Myometrial cell (primary cell): Measurements from ENCODE around the gene PRIM2.

GRCh38 chr6:56515343-56515865 lies 268.0 kb upstream of the COL21A1 start:
- RAMPAGE, long total RNA: no peak

- RAMPAGE, long total RNA: no peak
These were observed 301.0 kb downstream of the DST start for GRCh38 chr6:56653670-56653967.

DNA sequence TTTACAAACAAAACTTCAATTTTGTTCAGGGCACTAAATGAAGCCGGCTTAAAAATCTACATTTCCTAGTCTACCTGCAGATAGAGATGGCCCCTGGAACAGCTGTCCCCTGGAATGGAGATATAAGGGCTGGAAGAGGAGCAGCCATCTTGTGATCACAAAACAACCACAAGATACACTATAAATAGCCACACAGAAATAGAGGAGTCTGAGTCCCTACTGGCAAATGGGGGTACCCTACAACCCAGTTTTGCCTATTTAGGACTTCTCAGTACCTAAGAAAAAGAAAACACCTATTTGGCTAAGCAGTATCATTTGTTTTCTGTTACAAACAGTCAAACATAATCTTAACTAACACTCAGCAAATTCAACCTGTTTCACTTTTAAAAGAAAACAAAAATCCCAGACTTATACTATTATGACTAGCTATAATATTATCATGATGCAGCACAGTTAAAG lies 115.6 kb downstream of the DST start:
- RAMPAGE, long total RNA: no peak

DNA sequence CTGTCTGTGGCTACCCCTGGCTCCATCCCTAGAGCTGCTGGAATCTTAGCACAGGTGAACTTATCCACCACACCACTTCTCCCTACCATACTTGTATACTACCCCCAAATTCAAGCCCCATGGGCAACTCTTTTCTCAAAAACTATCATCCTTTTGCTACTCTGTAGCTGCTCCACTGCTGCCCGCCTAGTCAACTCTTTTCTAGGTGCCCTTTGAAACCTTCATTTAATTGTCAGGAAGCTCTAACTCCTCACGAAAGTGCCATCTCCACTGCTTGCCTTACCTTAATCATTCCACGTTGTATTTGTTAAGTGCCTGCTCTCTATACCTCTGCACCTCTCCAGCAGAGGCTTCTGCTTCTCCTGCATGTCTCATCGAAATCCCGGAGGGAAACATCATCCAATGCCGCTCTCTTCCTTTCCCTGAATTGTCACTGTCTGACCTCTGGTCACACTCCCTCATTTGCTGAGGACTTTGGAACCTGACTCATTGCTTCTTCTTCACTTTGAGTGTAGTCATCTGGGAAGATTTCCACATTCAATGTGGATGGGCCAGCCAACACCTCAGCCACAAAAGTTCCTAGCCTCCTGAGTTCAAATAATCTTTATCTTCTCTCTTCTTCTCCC lies 78.8 kb downstream of the DST start:
- RAMPAGE, long total RNA: no peak

DNA sequence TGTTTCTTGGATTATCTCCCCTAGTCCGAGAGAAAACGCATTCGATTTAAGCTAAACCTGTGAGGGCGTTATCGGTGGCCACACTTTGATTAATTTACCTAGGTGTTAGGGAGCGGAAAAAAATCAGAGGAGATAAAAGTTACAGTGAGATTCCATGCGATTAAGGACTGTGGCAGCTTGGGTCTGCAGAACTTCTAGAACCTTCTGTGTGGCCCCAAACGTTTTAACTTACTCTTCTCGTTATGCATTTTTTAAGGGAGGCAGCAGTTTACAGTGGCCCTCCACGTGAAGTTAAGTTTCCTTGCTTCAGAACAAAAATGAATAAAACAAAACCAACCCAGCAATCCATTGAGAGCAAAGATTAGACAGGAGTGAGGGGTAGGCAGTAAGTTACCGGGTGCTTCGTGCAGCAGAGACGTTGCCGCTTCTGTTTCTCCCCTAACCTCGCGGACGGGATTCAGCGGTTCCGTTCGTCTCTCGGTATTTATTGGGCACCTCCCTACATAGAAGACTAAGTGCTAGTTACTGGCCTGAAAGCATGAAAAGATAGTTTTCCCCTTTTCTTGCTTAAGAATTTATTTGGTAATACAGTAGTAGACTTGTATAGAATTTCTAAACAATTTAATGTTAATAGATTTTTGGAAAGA lies 979 bp downstream of the BAG2 start:
- RAMPAGE, long total RNA: no peak

- RAMPAGE, long total RNA: no peak
These were observed 16.5 kb downstream of the BAG2 start for GRCh38 chr6:57188286-57189382.

DNA sequence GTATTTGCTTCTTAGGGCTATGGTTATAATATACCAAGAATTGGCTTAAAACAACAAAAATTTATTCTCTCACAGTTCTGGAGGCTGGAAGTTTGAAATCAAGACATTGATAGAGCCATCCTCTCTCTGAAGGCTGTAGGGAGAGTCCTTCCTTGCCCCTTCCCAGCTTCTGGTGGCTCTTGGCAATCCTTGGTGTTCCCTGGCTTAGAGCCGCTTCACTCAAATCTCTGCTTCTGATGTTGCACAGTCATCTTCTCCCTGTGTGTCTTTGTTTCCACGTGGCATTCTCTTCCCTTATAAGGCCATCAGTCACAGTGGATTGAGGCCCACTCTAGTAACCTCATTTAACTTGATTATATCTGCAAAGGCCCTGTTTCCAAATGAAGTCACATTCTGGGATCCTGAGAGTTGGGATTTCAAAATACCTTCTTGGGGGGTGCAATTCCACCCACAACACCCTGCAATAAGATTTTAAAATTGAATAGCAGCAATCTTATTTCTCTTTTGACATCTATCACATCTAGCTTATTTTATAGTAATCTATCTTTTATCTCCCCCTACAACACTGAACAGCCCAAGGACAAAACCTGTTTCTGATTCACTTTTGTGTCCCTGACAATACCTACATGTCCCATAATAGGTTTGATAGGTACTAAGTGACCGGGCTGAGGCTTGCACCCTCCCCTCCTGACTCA lies 41.3 kb upstream of the RAB23 start:
- RAMPAGE, long total RNA: no peak

GRCh38 chr6:57317277-57317942 lies at the start of gene PRIM2:
PRIM2 (plus strand) TSS chr6:57317630.
- RAMPAGE, long total RNA: no peak

- RAMPAGE, long total RNA: no peak
These were observed 103.1 kb downstream of the PRIM2 start for GRCh38 chr6:57420369-57421105.

- RAMPAGE, long total RNA: no peak
These were observed 1663.9 kb downstream of the KHDRBS2 start for GRCh38 chr6:60622108-60622532.

DNA sequence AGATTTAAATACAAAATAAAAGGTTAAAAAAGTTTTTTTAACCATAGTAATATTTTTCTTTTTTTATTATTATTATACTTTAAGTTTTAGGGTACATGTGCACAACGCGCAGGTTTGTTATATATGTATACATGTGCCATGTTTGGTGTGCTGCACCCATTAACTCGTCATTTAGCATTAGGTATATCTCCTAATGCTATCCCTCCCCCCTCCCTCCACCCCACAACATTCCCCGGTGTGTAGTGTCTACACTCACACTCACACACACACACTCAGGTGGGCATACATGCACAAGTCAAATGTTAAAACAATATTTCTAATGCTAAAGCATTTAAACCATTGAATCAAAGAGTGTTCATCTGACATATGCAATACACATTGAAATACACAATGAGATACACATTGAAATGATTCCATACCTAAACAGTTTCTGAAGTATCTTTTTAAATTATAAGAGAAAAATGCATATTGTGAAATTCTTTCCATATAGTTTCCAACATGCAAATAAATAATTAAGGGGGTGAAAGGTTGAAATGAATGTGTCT lies 164.3 kb upstream of the KHDRBS2 start:
- RAMPAGE, long total RNA: no peak

- RAMPAGE, long total RNA: no peak
These were observed 120.2 kb upstream of the LGSN start for GRCh38 chr6:63439977-63440426.

- RAMPAGE, long total RNA: no peak
These were observed 96.0 kb upstream of the PTP4A1 start for GRCh38 chr6:63476363-63476685.

GRCh38 chr6:63478274-63478473 lies 94.1 kb upstream of the PTP4A1 start:
- RAMPAGE, long total RNA: no peak

DNA sequence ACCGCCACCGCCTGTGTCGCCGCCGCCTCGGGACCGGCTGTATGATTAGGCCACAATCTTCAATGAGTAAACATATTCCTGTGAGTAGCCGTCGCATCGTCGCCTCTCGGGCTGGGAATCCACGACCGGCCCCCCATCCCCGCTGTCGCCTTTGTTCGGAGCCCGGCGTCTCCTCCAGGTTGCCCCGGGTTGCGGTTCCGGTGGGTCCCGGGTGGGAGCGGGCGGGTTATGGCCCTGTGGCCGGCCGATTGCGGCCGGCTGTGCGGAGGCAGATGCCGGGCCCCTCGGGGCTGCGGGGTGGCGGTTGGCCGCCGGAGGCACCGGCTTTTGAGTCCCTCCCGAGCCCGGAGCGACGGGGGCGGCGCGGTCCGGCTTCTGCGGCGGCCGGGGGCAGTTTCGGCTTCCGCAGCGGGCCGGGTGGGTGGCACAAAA lies 376 bp downstream of the PTP4A1 start:
- RAMPAGE, long total RNA: no peak

GRCh38 chr6:63576243-63577051 lies 4.2 kb downstream of the PTP4A1 start:
- RAMPAGE, long total RNA: no peak

GRCh38 chr6:63582850-63583551 lies 10.7 kb downstream of the PTP4A1 start:
- RAMPAGE, long total RNA: no peak

- RAMPAGE, long total RNA: no peak
These were observed 13.6 kb downstream of the PTP4A1 start for GRCh38 chr6:63585804-63586271.

DNA sequence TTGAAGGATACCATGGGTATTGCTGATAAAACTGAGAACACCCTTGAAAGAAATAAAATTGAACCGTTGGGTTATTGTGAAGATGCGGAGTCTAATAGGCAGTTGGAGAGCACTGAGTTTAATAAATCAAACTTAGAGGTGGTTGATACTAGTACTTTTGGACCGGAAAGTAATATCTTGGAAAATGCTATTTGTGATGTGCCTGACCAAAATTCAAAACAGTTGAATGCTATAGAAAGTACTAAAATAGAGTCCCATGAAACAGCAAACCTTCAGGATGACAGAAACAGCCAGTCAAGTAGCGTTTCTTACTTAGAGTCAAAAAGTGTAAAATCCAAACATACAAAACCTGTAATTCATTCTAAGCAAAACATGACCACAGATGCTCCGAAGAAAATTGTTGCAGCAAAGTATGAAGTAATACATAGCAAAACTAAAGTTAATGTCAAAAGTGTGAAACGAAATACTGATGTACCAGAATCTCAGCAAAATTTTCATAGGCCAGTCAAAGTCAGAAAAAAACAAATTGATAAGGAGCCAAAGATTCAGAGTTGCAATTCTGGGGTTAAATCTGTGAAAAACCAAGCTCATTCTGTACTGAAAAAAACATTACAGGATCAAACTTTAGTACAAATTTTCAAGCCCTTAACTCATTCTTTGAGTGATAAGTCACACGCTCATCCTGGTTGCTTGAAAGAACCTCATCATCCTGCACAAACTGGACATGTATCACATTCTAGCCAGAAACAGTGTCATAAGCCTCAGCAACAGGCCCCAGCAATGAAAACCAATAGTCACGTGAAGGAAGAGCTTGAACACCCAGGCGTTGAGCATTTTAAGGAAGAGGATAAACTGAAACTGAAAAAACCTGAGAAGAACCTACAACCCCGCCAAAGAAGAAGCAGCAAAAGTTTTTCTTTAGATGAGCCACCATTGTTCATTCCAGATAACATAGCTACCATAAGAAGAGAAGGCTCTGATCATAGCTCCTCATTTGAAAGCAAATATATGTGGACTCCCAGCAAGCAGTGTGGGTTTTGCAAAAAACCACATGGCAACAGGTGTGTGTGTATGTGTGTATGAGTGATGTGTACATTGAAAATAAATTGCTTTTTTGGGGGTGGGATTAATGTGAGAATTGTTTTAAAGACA lies 49.6 kb downstream of the PHF3 start:
- RAMPAGE, long total RNA: no peak

GRCh38 chr6:63805448-63806129 lies 170.0 kb downstream of the PHF3 start:
- RAMPAGE, long total RNA: no peak